ENCODE measurements around the genes RTF1, LTK, TYRO3 and PLA2G4B.

GRCh38 chr15:41019260-41019869, 66.1 kb downstream of the CHAC1 start:
- PRO-cap = no peak

GRCh38 chr15:41117212-41117612, 1.1 kb upstream of the INO80 start:
- PRO-cap = no peak

- PRO-cap = no peak
Measured at GRCh38 chr15:41259644-41260262, 28.7 kb downstream of the CHP1 start.

DNA sequence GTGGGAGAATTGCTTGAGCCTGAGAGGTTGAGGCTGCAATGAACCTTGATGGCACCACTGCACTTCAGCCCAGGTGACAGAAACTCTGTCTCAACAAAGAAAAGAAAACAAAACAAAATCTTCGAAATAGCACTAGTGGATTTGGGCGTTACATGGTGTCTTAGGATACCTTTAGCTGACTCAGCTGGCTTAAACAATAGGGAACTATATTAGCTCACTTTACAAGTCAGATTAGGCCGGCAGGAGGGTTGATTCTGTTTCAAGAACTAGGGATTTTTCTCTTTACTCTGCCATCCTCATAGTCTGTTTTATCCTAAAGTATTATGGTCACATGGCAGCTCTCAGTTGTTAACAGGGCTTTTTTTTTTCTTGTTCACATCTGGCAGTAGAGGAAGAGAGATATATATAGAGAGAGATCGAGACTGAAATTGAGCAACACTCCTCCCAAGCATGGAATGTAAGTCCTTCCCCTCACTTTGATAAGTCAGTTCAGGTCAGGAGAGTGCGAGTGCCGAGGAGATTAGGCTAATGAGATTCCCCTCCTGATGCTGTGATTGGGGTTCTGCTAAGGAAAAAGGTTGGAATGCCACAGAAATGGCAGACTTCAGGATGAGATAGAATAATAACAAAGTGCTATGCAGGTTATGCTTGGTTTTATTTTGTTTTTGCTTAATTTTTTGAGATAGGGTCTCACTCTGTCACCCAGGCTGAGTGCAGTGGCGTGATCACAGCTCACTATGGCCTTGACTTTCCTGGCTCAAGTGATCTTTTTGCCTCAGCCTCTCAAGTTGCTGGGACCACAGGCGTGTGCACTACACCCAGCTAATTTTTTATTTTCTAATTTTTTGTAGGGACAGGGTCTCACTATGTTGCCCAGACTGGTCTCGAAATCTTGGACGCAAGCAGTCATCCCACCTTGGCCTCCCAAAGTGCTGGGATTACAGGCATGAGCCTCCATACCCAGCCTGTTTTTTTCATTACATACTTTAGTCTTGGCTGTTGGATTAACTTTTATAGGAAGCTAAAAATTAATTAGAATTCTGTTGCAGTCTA, 33.0 kb downstream of the CHP1 start:
- PRO-cap = no peak

GRCh38 chr15:41379840-41380393, 22.4 kb downstream of the NDUFAF1 start:
- PRO-cap = no peak

DNA sequence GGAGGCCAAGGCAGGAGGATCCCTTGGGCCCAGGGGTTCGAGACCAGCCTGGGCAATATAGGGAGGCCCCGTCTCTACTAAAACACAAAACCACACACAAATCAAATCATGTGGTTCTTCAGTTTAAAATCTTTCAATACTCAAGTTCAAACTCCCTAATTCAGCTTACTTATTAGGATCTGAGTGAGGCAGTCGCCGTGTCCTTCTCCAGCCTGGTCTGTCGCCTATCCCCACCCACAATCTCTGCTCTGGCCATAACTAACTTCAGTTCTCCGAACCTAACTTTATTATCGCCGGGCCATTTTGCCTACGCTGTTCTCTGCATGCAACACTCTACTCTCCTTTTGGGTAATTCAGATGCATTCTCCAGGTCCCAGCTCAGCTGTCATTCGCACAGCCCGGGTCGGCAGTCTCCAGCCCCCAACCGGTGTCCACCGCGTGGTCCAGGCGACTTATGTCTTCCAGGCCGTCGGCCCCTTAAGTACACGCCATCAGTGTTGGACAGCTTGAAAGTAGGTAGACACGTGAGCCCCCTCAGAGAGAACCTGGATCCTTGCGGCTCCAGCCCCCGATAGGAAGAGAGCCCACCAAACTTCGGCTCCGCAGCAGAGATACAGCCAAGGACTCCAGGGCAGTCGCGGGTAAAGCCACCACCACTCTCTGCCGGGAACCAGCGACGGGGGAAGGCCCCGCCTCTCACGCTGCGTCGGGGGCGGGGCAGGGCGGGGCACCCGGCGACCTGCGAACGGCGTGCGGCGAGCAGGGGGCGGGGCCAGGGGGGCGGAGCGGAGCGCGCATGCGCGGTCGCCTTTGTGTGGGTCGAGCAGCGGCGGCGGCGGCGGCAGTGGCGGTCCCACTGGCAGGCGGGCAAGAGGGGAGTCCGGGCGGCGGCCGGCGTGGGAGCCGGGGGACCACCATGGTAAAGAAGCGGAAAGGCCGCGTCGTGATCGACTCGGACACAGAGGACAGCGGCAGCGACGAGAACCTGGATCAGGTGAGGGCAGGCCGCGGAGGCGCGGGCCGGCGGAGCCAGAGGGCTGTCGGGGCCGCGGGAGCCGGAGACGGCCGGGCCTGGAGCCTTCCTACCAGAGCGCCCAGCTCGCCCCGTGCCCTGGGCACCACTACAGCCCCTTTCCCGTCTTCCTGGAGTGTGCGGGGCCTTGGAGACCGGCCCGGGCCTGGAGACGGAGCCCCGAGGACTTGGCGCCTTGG, at the start of gene RTF1:
Gene RTF1 (plus strand): TSS at position 776 of the 1,212 bp plus-strand sequence.
- PRO-cap = bidirectional peak, plus-strand start at position 826 of the sequence, minus-strand start at position 672 of the sequence

GRCh38 chr15:41483899-41484941, 9.5 kb upstream of the ITPKA start:
- PRO-cap = no peak

DNA sequence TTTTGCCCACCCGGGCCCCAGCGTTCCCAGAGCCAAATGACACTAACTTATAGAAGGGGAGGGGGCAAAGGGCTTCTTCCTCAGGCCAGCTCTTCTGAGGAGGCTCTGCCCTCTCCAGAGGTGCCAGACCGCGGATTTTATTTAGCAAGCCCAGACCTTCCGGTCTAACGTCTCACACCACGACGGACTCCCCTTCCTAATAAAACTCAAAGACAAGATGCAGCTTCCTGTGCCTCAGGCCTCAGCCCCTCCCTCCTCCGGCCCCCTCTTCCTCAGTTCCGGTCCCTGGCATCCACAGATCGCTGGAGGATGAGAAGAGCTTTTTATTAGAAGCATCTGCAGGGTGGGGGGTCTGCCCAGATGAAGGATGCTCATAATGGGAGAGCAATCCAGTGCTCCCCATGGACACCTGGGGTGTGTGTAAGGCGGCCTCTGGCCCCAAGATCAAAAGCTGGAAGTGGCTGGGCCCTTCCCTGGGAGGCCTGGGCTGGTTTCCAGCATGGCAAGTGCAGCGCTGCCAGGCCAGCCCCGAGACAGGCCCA, 9.7 kb downstream of the ITPKA start:
- PRO-cap = no peak

- PRO-cap = unidirectional peak, minus-strand start at chr15:41513854
Measured at GRCh38 chr15:41513531-41514119, at the start of gene LTK. Gene LTK (minus strand): TSS chr15:41513827.

DNA sequence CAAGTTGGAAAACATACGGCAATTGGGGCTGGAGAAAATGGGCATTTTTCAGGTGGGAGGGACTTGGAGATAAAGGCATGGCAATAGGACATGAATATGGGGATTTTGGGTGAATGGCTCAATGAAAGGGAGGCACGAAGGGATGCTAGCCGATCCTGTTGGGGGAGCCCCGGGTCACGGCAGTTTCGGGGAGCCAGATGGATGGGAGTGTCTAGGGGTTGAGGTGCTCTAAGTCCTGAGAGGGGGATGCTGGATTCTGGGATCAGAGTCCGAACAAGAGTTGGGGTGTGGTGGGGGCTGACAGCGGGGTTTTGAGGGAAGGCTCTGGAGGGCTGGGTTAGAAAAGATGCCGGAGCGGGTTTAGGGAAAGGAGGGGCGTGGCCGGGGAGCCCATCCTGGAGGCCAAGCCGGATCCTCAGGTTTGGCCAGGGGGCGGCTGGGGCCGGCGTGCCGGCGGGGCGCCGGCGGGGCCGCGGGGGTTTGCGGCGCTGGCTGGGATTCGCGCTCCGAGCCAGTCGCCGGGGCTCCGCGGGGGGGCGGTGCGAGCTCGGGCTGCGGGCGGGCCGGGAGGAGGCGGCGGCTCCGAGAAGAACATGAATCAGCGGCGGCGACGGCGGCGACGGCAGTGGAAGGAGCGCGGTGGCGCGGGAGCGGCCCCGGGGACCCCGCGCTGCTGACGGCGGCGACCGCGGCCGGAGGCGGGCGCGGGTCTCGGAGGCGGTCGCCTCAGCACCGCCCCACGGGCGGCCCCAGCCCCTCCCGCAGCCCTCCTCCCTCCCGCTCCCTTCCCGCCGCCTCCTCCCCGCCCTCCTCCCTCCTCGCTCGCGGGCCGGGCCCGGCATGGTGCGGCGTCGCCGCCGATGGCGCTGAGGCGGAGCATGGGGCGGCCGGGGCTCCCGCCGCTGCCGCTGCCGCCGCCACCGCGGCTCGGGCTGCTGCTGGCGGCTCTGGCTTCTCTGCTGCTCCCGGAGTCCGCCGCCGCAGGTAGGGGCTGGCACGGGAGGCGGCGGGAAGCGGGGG, at the start of gene TYRO3:
Gene TYRO3 (plus strand): TSS at position 815 of the 1,020 bp plus-strand sequence.
- PRO-cap = unidirectional peak, plus-strand start at position 625 of the sequence; bidirectional peak, plus-strand start at position 821 of the sequence, minus-strand start at position 672 of the sequence

DNA sequence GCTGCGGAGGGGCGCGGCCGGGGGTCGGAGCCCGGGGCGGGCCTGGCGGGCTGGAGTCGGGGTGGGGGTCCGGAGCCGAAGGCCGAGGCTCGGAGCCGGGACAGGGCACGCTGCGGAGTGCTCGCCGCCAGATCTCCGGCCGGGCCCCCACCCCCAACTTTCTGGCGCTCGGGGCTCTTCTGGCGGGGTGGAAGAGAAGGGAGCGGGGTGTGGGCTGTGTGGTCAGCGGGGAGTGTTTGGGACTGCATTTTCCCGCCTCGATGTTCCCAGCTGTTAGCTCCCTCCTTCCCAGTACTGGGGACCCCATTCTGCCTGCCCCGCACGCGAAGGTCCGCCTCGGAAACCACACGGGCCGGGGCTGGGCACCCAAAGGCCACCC, 395 bp downstream of the TYRO3 start:
- PRO-cap = no peak

- PRO-cap = no peak
Measured at GRCh38 chr15:41712960-41713474, 61.3 kb upstream of the MAPKBP1 start.

- PRO-cap = no peak
Measured at GRCh38 chr15:41727185-41727625, 47.1 kb upstream of the MAPKBP1 start.

DNA sequence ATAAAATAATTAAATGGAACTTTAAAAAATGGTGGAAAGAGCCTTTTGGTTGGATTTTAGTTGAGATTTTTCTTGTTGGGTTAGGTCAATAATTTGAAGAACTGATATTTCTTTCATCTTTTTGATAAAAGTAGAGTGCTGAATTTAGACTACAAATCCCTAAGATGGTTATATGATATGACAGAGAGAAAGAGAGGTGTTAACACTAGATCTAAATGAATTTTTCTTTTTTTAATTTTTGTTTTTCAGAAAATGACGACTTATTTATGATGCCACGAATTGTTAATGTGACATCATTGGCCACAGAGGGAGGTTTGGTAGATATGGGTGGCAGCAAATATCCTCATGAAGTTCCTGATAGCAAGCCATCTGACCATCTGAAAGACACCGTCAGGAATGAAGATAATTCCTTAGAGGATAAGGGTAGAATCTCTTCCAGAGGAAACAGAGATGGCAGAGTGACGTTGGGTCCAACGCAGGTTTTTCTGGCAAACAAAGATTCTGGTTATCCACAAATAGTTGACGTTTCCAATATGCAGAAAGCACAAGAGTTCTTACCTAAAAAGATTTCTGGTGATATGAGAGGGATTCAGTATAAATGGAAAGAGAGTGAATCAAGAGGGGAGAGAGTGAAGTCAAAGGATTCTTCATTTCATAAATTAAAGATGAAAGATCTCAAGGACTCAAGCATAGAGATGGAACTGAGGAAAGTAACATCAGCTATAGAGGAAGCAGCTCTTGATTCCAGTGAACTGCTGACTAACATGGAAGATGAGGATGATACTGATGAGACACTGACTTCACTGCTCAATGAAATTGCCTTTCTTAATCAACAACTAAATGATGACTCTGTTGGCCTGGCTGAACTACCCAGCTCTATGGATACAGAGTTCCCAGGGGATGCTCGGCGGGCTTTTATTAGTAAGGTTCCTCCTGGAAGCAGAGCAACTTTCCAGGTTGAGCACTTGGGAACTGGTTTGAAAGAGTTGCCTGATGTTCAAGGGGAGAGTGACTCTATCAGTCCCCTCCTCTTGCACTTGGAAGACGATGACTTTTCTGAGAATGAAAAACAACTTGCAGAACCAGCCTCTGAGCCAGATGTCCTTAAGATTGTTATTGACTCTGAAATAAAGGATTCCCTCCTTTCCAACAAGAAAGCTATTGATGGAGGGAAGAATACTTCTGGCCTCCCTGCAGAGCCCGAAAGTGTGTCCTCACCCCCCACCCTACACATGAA, 8.1 kb upstream of the MAPKBP1 start:
- PRO-cap = no peak

DNA sequence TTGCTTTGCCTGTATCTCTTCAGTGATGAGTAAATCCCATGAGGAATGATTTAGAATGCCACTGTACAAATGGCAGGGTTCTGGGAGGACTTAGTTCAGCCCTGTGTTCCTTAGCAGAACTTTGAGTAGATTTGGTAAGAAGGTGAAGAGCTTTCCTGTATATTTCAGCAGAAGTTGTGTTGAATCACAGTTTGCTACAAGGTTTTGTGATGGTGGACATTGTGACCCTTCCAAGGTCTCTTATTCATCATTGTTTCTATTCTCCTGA, 1.9 kb downstream of the MAPKBP1 start:
- PRO-cap = no peak

DNA sequence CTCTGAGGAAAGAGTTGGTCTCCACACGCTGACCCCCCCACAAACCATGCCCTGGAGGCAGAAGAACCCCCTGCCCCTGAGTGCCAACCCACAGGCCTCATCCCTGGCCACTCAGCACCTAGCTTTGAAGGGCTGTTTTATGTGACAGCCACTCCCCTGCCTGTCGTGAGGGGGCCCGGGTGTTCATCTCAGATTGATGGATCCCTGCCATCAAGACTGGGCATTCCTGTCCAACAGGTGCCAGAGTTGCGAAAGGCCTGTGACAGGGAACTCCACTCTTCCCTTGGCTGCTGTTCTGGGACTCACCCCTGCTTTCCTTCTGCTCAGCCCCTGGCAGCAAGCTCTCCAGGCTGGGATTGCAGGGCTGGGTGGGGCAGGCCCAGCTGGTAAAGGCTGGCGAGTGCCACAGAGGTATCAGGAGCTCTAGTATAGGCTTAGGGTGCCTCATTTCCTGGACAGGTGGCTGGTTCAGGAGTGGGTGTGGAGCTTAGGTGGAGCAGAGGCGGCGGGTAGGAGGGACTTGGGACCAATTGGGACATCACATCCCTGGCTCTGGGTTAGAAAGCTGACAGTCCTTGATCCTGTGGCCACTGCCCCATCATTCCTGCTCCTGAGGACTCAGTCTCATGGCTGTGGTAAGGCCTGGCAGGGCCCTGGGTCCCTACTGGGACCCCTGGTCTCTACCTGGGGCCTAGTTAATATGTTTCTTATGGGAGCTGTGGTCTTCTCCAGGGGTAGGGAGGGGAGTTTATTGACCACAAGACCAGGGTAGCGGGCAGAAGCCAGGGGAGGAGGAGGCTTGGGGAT, at the start of gene PLA2G4B:
Gene PLA2G4B (plus strand): TSS at position 560 of the 807 bp plus-strand sequence.
- PRO-cap = no peak

GRCh38 chr15:41865842-41866596, 27.4 kb downstream of the PLA2G4B start:
- PRO-cap = no peak

DNA sequence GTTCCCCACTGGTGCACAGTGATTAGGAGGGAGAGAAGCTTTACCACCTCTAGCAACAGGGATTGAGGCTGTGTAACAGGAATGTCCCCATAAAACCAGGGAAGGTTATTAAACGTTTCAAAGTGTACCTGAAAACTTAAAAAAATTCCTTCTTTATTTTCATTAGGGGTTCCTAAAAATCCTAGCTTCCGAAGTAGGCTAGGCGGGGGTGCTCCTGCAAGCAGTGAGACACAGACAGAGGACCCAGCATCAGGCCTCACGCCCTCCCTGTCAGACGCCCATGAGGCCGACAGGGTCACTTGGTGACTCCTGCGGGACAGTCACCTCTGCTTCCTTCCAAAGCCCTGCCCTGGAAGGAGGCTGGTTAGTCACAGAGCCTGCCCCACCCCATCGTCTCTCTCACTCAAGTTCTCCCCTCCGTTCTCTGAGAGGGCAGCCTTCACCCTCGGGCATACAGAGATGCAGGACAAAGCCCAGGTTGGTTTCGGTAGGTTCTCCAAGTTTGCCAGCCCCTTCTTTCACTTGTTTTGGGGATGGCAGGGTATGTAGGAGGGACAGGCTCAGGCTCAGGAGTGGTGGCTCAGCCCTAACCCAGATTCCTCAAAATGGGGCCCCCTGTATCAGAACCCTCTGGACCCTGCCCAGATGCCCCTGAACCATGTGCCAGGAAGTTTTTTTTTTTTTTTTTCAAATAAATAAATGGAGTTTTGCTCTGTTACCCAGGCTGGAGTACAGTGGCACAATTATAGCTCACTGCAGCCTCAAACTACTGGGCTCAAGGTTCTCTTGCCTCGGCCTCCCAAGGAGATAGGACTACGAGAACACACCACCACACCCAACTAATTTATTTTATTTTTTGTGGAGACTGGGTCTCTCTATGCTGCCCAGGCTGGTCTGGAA, 38.5 kb downstream of the EHD4 start:
- PRO-cap = no peak

DNA sequence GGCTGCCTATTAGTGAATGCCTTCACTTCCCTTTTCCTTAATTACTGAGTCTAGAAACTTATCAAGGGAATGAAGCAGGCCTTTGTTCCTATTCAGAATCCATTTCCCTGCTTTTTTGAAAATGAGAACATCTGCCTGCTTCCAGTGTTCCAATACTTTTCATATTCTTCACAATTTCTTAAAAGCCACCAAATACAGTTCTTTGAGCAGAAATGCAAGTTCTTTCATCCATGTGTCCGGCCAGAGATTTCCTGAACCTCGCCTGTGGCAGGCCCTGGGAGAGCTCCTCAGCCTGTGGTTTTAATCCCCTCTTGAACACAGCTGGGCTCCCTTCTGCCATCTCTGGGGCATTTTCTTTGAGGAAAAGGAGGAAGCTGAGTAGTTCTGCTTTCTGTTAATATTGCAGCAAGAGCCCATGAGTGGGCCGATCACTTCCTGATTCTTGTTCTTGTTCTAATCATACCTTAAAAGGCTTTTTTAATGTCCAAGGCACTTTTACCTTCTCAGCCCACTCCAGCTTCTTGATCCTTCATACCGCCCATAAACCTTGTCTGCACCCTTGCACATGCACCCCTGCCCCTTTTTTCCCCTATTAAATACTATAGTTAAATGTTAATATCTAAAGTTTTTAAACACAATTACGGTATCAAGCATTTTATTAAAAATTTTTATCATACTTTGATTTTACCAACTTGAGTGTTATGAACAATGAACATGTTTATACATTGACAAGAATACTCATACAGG, 4.5 kb downstream of the EHD4 start:
- PRO-cap = no peak

DNA sequence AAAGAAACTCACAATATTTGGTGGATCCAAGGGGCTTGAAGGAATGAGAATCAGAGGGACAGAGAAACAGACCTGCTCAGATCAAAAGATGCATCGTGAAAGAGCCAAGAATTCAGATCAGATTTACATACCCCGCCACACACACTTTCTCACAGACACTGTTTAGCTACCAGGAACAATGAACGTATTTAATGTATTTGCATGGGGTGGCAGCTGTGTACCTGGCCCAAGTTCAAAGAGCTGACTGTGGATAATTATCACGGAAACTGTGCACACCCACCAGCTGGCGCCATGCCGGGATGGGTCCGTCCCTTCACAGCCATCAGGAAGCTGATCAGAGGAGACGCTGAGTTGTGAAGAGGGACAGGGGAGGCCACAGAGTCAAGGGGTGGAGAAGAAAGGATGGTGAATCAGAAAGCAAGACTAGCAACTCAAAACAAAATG, 13.0 kb upstream of the PLA2G4D start:
- PRO-cap = bidirectional peak, plus-strand start at position 349 of the sequence, minus-strand start at position 160 of the sequence